Pulmonary lymph node (tissue), 1 donor: ENCODE measurements around the genes HK3, PRR7 and FAM193B.

DNA sequence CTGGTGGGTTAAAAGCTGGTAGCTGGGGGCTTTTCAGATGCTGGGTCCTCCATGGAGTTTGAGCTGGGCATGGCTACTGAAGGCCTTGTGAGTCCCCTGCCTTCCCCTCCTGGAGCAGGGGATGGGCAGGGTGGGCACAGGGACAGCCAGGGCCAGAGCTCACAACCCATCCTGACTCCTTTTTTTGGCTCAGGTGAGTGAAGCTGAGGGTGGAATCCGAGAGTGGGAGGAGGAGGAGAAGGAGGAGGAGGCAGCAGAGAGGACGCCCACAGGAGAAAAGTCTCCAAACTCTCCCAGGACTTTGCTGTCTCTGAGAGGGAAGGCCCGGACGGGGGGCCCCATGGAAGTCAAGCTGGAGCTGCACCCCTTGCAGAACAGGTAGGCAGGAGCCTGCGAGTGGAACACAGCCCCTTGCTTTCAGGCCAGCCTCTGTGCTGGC lies 4.4 kb upstream of the TSPAN17 start:
- PRO-cap: unidirectional peak, minus-strand start at position 368 of the sequence

- PRO-cap: no peak
These were observed 67.2 kb upstream of the UNC5A start for GRCh38 chr5:176742664-176743972.

DNA sequence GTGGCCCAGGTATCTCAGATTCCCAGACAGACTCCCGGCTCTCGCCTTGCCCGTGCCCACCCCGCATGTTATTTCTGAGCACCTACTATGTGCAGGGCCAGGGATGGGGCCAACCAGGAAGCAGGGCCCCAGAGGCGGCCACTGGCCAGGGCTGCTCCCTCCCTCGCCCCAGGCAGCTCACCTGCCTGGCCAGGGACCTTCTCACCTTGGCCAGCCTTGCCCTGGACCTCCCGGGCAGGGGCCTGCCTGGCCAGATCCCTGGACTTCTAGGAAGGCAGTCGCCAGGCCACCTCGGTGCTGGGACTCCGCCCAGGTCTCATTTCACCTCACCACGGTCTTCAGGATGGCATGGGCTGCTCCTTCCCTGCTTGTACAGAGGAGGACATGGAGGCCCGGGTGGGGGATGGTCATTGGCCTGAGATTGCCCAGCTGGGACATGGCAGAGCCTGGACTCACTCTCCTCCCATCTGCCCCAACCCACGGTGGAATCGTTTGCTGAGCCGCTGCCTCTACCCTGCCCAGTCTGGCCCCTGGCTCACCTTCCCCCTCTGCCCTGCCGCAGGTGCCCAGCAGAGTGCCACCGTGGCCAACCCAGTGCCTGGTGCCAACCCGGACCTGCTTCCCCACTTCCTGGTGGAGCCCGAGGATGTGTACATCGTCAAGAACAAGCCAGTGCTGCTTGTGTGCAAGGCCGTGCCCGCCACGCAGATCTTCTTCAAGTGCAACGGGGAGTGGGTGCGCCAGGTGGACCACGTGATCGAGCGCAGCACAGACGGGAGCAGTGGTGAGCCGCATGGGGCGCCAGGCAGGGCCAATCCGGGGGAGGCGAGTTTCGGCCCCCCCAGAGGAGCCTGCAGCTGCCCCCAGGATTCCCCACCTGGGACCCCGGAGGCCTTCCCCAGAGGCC lies 36.8 kb downstream of the HK3 start:
- PRO-cap: no peak

GRCh38 chr5:176863381-176863863 lies 35.7 kb downstream of the HK3 start:
- PRO-cap: no peak

- PRO-cap: no peak
These were observed at the start of gene HK3 for GRCh38 chr5:176899246-176900017. Gene HK3 (minus strand): TSS chr5:176899346.

- PRO-cap: no peak
These were observed 38.1 kb downstream of the UIMC1 start for GRCh38 chr5:176968505-176968838.

DNA sequence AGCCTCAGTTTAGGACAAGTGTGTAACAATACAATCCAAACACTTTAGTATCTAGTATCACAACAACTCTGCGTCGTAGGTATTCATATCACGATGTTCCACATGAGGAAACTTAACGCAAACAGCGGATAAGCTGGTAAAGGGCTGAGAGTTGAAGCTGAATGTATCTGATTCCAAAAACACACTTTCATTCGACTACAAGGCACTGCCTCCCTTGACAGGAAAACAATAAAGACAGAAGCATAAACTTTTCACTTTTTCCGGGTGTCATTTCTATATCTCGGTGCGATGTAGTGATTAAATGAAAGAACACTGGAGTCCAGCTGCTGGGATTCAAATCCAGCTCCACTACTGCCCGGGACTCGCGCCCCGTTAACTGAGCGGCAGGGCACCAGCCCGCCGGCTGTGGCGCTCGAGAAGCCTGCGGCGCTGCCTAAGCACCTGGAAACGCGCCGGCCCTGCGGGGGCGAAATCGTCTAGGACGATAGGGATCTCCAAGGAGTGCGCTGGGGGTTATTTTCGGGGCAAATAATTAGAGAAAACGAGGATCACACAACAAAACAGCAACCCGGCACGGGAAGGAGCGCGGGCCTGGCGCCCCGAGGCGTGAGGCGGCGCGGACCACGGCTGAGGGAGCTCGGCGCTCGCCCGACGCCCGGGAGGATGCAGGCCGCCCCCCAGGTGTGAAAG lies 936 bp downstream of the UIMC1 start:
- PRO-cap: unidirectional peak, plus-strand start at position 450 of the sequence; unidirectional peak, plus-strand start at position 475 of the sequence

GRCh38 chr5:177433077-177434186 lies 7.0 kb downstream of the GRK6 start:
- PRO-cap: no peak

GRCh38 chr5:177441535-177442770 lies 4.7 kb upstream of the PRR7 start:
- PRO-cap: no peak

GRCh38 chr5:177446257-177447189 lies at the start of gene PRR7:
Gene PRR7 (plus strand): TSS chr5:177446814.
- PRO-cap: unidirectional peak, plus-strand start at chr5:177446350; bidirectional peak, plus-strand start at chr5:177446710, minus-strand start at chr5:177446416

- PRO-cap: no peak
These were observed 6.0 kb downstream of the PRR7 start for GRCh38 chr5:177452712-177452980.

- PRO-cap: no peak
These were observed 11.2 kb upstream of the DBN1 start for GRCh38 chr5:177484525-177485129.

GRCh38 chr5:177500770-177501397 lies 3.5 kb upstream of the PDLIM7 start:
- PRO-cap: no peak

- PRO-cap: bidirectional peak, plus-strand start at chr5:177554691, minus-strand start at chr5:177554558
These were observed at the start of gene FAM193B for GRCh38 chr5:177553788-177554886. Gene FAM193B (minus strand): TSS chr5:177554563.

- PRO-cap: no peak
These were observed 4.1 kb downstream of the B4GALT7 start for GRCh38 chr5:177603711-177604826.

GRCh38 chr5:178124070-178125034 lies 6.5 kb upstream of the RMND5B start:
- PRO-cap: no peak

GRCh38 chr5:178148392-178149575 lies 4.9 kb downstream of the NHP2 start:
- PRO-cap: no peak

GRCh38 chr5:178209157-178209592 lies 4.8 kb downstream of the HNRNPAB start:
- PRO-cap: no peak

DNA sequence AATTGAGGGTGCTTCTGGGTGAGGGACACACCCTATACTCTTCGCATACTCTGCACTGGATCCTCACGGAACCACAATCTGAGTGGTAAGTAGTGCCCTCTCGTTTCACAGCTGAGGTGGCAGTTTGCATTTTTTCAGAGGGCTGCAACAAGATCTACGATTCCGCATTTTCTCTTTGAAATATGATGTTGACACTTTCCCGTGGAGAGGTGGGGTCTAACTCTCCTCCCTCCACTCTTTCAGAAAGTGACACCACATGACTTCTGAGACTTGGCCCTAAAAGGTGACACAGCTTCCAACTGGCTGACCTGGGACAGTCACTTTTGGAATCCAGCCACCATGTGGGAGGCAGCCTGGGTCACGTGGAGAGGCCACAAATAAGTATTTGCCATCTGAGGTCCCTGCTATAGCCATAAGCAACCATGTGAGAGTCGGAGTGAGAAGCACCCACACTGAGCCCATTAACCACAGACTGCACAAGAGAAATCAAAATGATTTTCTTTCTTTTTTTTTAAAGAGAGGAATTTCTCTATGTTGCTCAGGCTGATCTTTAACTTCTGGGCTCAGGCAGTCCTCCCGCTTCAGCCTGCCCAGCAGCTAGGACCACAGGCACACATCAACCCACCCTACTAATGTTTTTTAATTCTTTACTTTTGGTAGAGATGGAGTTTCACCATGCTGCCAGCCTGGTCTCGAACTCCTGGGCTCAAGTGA lies 4.1 kb upstream of the PHYKPL start:
- PRO-cap: no peak

GRCh38 chr5:178240706-178241130 lies 8.1 kb upstream of the PHYKPL start:
- PRO-cap: bidirectional peak, plus-strand start at chr5:178240945, minus-strand start at chr5:178240831